Gastrocnemius medialis (tissue), 3 donors: ENCODE measurements around the gene CST9.

GRCh38 chr20:19947492-19948082 is 69.6 kb upstream of the NAA20 start:
- PRO-cap = no peak
- RAMPAGE, long total RNA, 3 experiments = no peak in any of the 3 experiments

- PRO-cap = bidirectional peak, plus-strand start at chr20:19975135, minus-strand start at chr20:19974922; bidirectional peak, plus-strand start at chr20:19975279, minus-strand start at chr20:19975188
- RAMPAGE, long total RNA, 3 experiments = no peak in any of the 3 experiments
Measured at GRCh38 chr20:19974614-19975425, 42.3 kb upstream of the NAA20 start.

DNA sequence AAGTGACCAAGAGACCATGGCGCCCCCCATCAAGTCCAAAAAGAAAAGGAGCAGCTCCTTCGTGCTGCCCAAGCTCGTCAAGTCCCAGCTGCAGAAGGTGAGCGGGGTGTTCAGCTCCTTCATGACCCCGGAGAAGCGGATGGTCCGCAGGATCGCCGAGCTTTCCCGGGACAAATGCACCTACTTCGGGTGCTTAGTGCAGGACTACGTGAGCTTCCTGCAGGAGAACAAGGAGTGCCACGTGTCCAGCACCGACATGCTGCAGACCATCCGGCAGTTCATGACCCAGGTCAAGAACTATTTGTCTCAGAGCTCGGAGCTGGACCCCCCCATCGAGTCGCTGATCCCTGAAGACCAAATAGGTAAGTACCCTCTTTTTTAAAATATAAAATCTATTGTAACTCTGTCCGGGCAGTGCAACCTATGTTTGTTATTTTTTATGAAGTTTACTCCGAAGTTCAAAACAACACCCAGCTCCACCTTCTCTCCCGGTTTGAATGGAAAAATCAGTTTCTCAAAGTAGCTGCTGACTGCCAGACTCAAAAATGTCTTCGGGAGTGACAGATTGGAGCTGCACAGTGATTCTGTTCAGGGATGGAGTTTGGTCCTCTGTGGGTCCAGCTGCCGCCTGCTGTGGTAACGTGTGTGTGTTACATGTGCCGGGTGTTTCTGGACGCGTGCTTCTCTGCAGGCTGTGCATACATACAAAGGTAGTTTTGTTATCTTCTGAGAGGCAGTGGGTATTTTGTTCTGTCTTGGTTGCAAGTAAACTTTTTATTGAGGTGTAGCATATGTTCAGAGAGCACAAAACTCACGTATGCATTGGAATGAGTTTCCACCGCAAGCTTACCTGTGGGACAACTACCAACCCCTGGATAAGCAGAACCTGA is 41.5 kb upstream of the NAA20 start:
- PRO-cap = no peak
- RAMPAGE, long total RNA, 3 experiments = no peak in any of the 3 experiments

- PRO-cap = bidirectional peak, plus-strand start at chr20:20233141, minus-strand start at chr20:20233029
- RAMPAGE, long total RNA, 3 experiments = no peak in any of the 3 experiments
Measured at GRCh38 chr20:20232966-20233416, 134.9 kb upstream of the INSM1 start.

DNA sequence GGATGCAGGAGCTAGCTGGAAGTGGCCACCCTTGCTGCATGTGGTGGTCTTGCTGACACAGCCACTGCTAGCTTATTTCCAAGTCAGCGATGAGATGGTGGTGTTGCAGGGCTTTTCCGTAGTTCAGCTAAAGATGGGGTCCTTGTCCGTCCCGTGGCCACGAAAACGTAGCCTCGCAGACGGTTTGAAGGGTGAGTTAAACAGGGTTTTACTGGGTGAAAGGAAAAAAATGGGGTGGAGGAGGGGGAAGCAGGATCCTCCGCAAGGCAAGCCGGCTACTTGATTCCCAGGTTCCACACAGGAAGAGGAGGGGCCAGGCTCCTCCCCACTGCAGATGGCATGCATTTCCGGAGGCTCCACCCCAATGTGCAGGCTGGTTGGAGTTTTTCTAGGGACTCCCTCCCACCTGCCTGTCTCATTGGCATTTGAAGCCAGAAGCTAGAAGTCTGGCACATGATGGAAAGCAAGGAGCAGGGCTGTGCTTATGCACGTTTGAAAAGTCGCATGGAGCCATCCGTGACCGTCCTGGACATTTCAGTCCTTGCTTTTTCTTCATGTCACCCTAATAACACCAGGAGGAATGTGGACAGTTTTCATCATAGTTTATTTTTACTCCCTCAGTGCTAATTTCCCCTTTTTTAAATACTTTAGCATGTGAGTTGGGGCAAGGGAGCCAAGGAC is 100.2 kb upstream of the INSM1 start:
- PRO-cap = no peak
- RAMPAGE, long total RNA, 3 experiments = no peak in any of the 3 experiments

GRCh38 chr20:20492473-20492821 is 124.5 kb downstream of the INSM1 start:
- PRO-cap = no peak
- RAMPAGE, long total RNA, 3 experiments = no peak in any of the 3 experiments

GRCh38 chr20:20589118-20589609 is 123.3 kb downstream of the RALGAPA2 start:
- PRO-cap = no peak
- RAMPAGE, long total RNA, 3 experiments = no peak in any of the 3 experiments

GRCh38 chr20:20678510-20679153 is 33.8 kb downstream of the RALGAPA2 start:
- PRO-cap = no peak
- RAMPAGE, long total RNA, 3 experiments = no peak in any of the 3 experiments

- PRO-cap = no peak
- RAMPAGE, long total RNA, 3 experiments = no peak in any of the 3 experiments
Measured at GRCh38 chr20:20696234-20696860, 16.1 kb downstream of the RALGAPA2 start.

GRCh38 chr20:21162591-21163338 is 36.9 kb downstream of the KIZ start:
- PRO-cap = no peak
- RAMPAGE, long total RNA, 3 experiments = no peak in any of the 3 experiments

DNA sequence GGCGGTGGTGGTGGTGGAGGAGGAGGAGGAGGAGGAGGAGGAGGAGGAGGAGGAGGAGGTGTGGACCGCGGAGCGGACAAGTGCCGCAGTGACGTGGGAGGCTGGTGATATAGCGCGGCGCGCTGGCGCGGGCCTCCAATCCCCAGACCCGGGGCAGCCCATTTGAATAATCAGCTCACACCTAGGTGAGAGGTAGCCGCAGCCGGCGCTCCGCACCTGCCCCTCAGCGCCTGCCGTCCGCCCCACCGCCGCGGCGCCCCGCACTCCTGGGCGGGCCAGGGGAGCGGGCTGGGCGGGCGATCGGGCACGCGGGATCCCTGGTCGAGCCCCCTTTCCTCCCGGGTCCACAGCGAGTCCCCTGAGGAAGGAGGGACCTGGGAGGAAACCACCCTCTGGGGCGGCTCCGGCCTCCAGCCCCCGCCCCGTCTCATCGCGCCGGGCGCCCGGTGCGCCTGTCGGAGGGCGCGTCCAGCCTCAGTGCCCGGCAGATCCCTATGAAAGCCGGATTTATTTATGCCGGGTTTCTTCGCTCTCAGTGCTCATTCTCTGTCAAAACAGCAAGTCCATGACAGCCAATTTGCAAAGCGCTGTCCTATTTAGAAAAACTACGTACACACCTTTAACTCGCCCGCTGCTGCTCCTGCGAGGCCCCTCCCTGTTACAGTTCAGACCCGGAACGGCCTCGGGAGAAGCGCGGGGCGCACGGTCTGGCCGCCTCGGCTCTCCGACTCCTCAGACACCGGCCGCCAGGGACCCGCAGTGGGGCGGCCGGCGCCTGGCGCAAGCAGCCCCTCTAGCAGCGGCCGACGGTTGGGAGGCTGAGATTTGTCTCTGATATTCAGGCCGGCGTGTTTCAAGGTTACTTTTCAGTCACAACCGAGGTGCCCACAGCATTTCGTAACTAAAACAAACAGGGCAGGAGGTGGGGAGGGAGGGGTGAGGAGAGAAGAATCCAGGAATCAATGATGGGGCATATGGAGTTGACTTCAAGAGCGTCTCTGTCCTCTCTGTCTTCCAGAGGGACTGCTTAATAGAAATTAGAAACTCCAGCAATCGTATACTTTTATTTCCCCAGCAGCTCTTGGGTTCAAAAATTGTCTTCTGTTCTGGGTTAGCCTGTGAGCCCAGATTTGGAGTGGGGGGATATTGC is 661 bp upstream of the FOXA2 start:
- PRO-cap = no peak
- RAMPAGE, long total RNA, 3 experiments = no peak in any of the 3 experiments

DNA sequence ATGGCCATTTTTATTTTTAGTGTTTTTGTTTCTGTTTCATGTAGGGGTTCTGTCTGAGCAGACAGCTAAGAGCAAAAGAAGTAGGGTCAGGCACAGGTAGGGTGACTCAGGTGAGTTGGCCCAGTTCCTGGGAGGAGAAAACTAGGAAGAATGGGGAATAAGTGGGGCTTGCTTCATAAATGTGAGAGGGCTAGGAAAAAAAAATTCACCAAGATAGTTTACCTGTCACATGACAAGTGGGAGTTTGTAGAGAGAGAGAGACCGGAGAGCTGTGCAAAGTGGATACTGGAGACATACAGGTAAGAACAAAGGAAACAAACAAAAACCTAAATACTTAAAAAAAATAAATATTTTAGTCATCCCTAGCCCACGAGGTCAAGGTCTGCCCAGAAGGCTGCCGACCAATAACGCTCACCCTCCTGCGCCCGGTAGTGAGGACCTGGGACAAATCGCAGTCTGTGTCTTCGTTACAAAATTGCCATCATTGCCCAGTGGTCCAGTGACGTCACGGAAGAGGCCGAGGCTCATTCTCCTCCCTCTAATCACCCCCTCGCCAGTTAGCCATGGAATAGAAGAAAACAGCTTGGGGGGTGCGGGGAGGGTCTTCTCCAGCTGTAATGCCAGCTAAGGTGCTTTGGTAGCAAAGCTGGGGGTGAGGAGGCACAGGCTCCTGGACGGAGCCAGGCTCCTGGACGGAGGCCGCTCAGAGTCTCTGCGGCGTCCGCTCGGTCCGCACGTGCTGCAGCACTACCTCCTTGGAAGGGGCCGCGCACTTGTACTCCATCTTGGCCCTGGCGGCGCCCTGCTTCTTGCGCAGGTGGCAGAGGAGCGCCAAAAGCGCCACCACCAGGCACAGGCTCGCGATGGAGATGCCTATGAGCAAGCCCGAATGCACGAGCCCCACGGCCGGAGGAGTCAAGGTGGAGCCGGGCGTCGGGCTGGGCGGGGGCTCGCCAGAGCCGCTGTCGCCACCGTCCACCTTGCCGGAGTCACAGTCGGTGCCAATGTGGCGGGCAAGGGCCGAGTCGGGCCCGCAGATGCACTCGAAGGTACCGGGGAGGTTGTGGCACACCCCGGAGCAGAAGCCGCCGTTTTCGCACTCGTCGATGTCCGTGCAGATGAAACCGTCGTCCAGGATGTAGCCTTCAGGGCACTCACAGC is 2.0 kb downstream of the THBD start:
- PRO-cap = no peak
- RAMPAGE, long total RNA, 3 experiments = no peak in any of the 3 experiments

DNA sequence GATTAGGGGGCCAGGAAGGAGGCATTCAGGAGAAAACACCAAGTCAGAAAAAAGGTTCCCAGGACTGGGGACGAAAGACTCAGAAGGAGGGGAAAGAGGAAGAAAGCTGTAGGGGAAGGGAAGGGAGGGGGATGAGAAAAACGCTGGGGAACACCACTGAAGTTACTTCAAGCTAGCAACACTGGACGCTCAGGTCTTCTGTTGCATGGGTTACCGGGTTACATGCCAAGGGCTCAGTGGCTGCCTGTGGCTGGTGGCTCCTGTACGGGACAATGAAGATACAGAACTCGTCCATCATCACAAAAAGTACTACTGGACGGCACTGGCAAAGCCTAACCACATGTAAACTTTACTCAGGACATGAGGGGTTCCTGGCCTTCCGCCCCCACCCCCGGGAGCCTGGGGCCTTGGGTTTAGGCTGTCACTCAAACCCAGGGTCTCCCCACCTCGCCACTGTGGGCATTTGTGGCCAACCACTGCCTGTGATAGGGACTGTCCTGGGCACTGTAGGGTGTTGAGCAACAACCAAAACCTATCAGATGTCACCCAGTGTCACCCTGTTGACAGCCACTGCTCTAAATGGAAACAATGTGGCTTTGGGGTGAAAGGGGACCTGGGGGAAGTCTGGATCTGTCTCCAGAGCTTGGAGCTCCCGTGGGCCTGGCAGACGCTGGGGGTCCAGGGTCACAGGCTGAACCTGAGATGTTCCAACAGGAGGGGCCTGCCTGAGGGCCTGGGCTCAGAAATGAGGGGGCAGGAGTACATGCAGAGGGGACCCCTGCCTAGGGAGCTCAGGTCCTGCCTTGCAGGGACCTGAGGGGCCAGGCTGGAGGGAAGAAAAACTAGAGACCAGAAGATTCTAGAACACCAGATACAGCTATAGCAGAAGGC is 40.4 kb upstream of the CD93 start:
- PRO-cap = no peak
- RAMPAGE, long total RNA, 3 experiments = no peak in any of the 3 experiments

- PRO-cap = no peak
- RAMPAGE, long total RNA, 3 experiments = no peak in any of the 3 experiments
Measured at GRCh38 chr20:23140866-23141459, 54.8 kb upstream of the CD93 start.

- PRO-cap = bidirectional peak, plus-strand start at chr20:23258746, minus-strand start at chr20:23258546
- RAMPAGE, long total RNA, 3 experiments = no peak in any of the 3 experiments
Measured at GRCh38 chr20:23257889-23258851, 92.4 kb upstream of the NXT1 start.

- PRO-cap = no peak
- RAMPAGE, long total RNA, 3 experiments = no peak in any of the 3 experiments
Measured at GRCh38 chr20:23269748-23271144, 80.3 kb upstream of the NXT1 start.

DNA sequence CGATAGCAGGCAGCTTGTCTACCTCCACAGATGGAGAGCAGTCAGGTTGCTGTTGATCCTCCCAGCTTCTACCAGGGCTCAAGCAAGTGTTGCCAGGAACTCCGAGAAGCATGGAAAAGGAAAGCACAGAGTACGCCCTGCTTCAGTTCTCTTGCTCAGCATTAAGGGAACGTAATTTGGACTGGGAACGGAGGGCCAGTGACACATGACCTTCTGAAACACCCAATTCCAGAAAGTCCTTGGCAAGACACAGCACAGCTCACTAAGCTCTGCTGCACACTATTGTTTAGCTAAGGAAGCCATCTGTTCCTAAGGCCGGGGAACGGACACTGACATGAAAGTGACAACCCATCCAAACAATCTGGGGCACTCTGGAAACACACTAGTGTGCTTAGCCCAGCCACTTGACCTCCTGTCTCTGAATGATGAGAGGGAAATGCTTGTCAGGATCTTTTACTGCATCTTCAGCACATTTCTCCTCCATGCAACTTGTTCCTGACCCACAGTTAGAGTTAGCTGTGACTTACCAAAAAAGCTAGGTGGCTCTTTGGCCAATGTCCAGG is 56.9 kb upstream of the NXT1 start:
- PRO-cap = no peak
- RAMPAGE, long total RNA, 3 experiments = no peak in any of the 3 experiments

GRCh38 chr20:23605748-23606258 is at the start of gene CST9:
Gene CST9 (minus strand): TSS chr20:23605917.
- PRO-cap = no peak
- RAMPAGE, long total RNA, 3 experiments = no peak in any of the 3 experiments

DNA sequence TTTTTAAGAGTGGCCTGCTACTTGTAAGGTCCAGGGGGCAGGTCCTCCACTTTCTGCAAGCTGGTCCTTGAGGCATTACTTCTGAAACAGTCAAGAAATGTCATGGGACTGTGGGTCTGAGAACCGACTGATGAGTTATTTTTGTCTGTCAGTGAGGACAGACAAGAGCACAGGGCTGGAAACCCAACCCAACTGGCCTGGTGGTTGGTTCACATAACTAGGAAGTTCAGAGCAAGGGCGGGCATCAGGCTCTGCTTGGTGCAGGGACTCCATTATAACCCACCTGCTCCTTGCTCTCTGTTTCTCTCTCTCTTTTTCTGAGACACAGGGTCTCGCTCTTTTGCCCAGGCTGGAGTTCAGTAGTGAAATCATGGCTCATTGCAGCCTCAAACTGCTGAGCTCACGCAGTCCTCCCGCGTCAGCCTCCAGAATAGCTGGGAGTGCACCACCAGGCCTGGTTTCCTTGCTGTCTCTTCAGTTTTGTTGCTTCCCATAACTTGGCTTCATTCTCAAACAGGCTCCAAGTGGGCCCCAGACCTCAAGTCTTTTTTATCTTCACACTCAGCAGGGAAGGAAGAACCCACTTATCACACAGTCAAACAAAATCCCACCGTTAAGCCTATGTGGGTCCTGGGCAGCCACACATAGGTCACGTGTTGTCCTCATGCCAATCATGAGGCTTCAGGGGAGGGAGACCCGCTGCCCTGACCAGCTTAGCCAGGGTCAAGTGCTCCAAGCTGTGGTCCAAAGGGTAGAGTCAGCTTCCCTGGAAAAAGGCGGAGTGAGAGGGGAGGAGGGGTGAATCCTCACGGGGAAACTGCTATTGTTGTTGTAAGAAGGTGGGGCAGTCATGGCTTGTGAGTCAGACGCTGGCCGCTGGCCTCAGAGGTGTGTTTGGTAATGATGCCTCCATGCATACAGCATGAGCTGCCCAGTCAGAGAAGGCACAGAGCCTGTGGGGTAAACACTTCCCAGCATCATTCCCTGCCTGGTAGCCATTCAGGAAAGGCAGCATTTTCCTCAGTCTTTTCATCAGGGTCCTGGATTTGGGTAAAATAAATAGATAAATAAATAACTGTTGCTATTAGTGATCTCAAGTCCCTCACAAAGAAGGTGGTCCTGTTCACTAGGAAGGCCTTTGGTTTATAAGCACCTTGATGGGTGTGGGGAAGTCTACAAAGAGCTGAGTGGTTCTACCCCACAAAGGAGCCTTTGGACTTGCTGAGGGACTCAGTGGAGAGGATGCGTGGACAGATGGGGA is 8.9 kb downstream of the CST3 start:
- PRO-cap = bidirectional peak, plus-strand start at position 216 of the sequence, minus-strand start at position 92 of the sequence; bidirectional peak, plus-strand start at position 938 of the sequence, minus-strand start at position 759 of the sequence
- RAMPAGE, long total RNA, 3 experiments = no peak in any of the 3 experiments

DNA sequence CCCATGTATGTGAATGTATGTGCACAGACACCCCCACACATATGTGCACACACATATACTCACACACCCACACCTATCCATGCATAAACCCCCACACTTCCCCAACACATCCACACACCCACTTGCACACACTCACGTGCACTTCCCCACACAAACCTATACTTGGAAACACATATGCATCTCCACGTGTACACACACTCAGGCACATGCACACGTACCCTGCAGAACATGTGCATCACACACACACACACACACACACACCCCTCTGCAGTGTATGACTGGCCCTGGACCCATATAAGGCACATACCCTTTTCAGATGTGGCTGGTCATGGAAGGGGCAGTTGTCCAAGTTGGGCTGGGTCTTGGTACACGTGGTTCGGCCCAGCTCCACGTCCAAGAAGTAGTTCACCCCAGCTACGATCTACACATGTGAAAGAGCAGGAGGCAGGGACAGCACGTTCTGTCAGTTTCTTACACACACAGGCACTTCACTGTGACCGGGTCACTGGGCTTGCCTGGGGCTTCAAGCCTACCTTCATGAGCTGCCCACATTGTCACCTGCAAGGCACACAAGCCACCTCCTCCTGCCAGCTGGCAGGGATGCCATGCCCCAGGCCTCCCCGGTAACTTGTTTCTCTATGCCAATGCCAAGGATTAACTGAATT is 2.7 kb downstream of the CST3 start:
- PRO-cap = bidirectional peak, plus-strand start at position 426 of the sequence, minus-strand start at position 431 of the sequence
- RAMPAGE, long total RNA, 3 experiments = start-site peak on the minus strand in 1 of 3 experiments, centred at position 319 of the sequence, 24 reads per replicate